Measurements from ENCODE around the genes ZNF285, IGSF23 and BLOC1S3.

DNA sequence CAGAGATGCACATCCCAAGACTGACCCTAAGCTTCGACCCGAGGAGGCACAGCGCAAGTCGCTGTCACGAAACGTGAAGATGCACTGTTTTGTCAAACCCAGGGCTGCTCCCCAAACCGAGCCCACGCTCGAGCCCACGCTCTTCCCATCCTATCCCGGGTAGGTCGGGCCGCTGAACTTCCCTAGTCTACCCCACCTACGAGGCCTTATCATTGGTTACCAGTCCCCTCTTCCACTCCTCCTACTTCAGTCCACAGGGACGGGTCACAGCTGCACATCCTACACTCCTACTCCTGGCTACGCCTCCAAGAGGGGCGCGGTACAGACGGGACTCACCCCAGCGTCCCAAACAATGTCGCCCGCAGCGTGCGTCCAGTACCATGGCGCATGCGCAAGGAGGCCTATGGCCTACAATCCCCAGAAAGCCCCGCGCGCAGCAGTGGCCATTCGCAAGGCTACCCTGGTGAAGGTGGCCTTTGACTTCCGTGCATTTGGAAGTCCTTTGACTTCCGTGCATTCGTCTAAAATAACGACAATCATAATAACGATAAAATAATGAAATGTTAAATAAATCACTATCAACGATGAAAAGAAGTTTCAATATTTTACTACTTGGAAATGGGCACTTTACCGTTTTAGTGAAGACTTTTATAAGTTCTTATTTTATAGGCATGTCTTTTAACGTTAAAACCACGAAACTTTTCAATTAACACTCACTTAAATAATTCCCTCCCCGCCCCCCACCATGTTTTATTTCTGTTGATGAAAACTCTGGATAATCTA, at the start of gene ZNF285:
Gene ZNF285, minus strand, starts transcription at position 377 of the 783 bp plus-strand sequence.
- PRO-cap: no peak

DNA sequence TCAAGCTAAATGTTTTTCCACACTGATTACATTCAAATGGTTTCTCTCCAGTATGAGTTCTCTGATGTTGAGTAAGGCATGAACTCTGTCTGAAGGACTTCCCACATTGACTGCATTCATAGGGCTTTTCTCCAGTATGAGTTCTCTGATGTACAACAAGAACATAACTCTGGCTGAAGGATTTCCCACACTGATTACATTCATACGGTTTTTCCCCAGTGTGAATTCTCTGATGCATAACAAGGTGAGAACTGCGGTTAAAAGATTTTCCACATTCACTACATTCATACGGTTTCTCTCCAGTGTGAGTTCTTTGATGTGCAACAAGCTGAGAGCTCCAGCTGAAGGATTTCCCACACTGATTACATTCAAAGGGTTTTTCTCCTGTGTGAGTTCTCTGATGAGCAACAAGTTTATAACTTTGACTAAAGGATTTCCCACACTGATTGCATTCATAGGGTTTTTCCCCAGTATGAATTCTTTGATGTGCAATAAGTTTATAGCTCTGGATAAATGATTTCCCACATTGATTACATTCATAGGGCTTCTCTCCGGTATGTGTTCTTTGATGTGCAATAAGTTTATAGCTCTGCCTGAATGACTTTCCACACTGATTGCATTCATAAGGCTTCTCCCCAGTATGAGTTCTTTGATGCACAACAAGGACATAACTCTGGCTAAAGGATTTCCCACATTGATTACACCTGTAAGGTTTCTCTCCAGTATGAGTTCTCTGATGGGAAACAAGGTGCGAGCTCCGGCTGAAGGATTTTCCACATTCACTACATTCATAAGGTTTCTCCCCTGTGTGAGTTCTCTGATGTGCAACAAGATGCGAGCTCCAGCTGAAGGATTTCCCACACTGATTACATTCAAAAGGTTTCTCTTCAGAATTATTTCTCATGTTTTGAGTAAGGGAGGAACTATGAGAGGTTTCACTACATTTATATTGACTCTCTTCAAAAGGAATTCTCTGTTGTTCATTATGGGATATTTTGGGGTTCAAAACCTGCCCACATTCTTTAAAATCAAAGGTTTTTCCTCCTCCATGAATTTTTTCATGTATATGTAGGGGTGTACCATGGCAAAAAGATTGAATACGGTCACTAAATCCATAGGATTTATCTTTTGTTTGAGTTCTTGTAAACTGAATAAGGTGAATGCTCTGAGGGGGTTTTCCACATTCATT, 23.4 kb downstream of the ZNF180 start:
- PRO-cap: no peak

DNA sequence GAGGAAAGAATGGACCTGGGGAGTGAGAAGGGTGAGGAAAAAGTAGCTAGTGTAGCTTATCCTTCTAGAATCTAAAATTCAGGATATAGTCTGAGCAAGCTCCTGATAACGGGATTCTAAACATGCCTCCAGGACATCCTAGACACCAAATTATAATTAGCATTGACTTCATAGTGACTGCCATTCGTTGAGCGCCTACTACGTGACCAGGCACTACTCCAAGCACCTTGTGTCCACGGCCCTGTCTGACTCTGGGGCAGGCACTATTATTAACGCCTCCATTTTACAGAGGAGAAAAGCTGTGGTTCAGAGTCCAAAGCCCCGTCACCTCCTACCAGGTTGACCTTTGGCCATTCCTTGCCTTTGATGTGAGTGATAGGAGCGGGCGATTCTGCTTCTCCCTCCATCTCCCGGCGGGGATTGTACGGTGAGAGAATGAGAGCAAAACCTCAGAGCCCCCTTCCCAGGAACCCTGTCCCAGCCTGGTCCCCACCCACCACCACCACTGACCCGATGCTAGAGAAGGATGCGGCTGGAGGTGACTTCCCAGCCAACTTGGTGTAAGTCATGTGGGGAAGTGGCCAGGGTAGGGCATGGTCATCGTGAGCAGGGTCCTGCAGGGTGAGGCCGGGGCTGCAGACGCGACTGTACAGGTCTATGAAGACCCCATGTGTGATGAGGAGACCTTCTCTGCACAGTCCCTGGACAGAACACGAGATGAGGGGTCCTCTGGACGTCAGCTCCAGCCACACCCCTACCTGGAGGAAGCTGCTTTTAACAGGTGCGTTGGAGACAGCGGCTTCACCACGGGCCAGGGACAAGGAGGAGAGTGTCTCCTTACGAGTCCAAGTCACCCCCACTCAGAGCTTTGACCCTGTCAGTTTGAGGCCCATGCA, at the start of gene IGSF23:
Gene IGSF23, plus strand, starts transcription at position 353 of the 896 bp plus-strand sequence.
- PRO-cap: bidirectional peak, plus-strand start at position 406 of the sequence, minus-strand start at position 253 of the sequence

DNA sequence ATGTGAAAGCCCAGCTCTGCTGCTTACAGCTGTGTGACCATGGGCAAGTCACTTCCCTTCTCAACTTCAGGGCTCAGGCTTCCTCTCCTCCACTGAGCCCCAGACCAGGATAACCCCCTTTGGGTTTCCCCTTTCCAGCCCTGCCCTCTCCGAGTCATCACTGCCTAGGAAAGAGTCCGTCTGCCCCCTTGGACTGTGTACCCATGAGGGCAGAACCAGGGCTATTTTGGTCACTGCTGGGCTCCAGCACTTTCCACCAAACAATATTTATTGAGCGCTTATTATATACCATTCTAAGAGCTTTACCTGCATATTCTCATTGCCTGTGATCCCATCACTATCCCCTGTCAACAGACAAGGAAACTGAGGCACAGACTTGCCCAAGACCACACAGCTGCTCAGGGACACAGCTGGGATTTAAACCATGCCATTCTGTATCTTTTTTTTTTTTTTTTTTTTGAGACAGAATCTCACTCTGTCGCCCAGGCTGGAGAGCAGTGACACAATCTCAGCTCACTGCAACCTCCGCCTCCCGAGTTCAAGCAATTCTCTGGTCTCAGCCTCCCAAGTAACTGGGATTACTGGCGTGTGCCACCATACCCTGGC, 5.4 kb downstream of the PVR start:
- PRO-cap: no peak

DNA sequence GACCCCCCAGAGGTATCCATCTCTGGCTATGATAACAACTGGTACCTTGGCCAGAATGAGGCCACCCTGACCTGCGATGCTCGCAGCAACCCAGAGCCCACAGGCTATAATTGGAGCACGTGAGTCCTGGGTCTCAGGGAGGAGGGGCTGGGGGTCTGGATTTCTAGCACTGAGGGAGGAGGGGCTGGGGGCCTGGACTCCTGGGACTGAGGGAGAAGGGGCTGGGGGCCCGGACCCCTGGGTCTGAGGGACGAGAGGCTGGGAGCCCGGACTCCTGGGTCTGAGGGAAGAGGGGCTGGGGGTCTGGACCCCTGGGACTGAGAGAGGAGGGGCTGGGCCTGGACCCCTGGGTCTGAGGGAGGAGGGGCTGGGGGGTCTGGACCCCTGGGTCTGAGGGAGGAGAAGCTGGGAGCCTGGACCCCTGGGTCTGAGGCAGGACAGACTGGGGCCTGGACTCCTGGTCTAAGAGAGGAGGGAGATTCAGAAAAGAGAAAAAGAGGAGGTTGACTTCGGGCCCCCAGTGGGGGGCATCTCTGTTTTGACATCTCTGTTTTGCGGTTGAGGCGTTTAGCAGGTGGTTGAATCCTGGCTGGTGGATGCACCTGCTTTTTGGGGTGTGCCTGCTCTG, 10.3 kb downstream of the PVR start:
- PRO-cap: no peak

DNA sequence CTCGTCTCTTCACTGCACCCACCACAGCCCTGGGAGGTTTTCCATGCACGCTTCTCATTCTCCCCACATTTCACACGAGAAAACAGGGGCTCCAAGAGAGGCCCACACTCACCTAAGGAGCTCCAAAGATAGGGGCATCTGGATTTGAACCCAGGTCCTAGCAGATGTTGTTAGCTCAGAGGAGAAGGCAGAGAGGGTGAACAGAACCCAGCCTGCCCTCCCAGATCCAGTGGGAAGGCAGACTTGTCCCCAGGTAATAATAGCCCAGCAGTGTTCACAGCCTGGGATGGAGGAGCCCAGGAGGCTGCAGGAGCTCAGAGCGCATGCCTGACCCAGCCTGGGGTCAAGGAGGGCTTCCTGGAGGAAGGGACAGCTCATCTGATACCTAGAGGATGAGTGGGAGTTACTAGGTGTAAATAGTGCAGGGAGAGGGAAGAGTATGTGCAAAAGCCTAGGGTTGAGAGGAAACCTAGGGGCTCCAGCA, 23.7 kb downstream of the CEACAM16 start:
- PRO-cap: no peak

GRCh38 chr19:44747303-44747630, 1.2 kb upstream of the BCL3 start:
- PRO-cap: no peak

DNA sequence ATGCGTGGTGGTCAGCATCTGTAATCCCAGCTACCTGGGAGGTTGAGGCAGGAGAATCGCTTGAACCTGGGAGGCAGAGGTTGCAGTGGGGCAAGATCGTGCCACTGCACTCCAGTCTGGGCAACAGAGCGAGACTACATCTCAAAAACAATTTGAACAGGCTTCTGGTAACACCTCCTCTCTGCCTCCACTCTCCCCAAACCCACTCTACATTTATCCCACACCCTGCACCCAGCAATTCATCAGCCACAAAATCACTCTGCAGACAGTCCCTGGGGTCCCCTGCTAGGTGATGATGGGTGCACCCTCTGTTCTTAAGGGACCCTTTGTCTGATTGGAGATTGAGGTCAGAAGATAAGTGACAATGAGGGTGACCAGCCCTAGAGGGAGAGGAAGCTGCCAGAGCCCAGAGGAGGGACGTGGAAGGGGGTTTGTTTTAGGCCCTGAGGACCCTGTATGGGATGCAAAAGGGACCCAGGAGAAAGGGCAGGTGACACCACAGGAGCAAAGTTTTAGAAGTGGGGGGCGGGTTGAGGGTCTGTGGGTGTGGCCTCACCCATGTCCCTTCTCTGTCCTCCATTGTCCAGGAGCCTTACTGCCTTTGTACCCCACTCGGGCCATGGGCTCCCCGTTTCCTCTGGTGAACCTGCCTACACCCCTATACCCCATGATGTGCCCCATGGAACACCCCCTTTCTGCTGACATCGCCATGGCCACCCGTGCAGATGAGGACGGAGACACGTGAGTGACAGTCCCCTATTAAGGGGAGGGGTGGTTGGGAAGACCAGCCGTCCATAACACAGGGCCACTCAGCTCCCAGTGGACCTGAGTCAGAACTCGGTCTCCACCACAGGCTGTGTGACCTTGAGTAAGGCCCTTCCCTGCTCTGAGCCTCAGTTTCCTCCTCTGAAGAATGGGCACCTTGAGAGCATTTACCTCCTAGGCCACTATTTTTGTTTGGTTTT, 2.4 kb downstream of the BCL3 start:
- PRO-cap: no peak

DNA sequence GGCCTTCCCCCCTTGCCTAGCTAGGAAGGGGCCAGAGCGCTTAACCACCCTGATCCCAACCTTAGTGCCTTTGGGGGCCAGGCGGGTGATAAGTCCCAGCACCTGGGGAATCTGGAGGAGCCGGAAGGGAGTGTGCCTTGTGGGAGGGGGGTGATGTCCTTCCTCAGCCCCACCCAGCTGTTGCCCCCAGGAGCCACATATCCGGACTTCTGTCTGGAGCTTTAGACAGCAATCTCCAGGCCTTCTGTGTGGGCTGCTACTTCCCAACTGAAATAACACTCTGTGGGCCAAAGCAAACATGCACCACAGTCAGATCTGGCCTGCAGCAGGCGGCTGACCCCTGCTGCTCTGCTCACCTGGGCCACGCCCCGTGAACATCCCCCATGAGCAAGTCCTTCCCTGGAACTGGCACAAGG, 10.5 kb downstream of the NECTIN2 start:
- PRO-cap: no peak

- PRO-cap: no peak
Observed at GRCh38 chr19:44939693-44940257, 2.3 kb upstream of the APOC4 start.

GRCh38 chr19:44955478-44956021, 370 bp downstream of the CLPTM1 start:
- PRO-cap: no peak

- PRO-cap: no peak
Observed at GRCh38 chr19:44959104-44959413, 3.9 kb downstream of the CLPTM1 start.

DNA sequence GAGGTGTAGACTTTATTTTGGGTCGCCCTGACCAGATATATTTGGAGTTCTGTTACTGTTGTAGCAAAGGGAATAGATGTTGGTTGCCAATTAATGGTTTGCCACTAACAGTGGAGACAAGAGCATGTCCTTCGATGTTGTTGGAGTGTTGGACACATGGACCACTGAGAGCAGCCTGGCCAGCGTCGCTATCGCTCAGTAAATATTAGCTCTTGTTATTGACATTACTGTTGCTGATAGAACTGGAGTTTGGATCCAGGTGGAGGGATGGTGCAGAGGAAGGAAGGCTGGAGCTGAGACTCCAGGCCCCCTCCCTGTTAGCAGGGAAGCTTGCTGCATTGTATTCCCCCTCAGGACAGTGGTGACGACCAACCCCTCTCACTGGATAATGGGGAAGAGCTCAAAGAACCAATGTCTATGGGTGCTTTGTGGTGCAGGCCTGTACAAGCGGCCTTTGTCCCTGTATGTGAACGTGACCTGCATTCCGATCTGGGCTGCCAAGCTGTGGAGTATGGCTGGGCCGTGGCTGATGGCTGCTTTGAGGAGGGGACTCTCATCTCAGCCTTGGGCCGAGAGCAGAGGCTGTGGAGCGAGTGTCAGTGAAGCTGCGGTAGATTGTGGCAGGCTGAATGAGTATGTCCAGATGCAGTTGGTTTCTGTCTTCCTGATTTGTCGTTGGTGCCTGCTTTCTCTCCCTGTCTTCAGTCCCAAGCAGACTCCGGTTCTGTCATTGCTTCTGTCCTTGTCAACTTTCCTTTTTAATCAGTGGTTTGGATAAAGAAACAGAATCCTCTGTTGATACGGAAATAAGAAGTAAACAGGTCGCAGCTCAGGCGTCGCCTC, 7.0 kb downstream of the CLASRP start:
- PRO-cap: no peak

DNA sequence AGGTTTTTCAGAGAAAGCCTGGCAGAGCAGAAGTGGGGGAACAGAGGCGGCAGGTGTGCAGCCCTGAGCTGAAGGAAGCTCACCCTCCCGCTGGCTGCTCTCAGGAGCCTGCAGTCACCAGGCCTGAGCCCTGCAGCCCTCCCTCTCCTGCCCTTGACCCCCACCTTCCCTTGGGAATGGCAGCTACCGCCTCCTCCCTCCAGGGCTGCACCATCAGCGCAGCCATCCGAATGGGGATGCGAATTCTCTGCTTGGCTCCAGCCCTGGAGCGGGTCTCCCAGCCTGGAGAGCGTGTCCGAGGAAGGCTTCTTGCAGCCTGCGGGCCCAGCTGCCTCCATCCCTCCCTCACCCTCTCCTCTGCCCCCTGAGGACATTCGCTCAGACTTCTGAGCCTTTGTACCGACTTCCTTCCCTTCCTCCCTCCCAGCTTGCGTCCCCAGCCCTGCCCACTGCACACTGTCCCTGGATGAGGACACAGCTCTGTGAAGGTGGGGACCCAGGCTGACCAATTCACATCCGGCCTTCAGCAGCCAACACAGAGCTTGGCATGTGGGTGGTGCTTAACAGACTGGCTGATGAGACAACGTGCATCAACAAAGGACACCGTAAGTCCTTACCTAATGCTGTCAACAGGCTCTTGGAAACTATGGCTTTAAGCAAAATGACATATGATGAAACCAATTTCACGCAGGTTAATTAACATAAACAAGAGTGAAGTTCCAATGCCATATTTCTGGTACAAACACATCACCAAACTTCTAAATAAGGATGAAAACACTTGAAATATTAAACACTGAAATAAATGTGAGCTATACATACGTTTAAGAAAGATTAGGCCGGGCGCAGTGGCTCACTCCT, 6.1 kb upstream of the NKPD1 start:
- PRO-cap: no peak

GRCh38 chr19:45178700-45179156, at the start of gene BLOC1S3:
Gene BLOC1S3, plus strand, starts transcription at chr19:45178784.
- PRO-cap: unidirectional peak, plus-strand start at chr19:45178784

DNA sequence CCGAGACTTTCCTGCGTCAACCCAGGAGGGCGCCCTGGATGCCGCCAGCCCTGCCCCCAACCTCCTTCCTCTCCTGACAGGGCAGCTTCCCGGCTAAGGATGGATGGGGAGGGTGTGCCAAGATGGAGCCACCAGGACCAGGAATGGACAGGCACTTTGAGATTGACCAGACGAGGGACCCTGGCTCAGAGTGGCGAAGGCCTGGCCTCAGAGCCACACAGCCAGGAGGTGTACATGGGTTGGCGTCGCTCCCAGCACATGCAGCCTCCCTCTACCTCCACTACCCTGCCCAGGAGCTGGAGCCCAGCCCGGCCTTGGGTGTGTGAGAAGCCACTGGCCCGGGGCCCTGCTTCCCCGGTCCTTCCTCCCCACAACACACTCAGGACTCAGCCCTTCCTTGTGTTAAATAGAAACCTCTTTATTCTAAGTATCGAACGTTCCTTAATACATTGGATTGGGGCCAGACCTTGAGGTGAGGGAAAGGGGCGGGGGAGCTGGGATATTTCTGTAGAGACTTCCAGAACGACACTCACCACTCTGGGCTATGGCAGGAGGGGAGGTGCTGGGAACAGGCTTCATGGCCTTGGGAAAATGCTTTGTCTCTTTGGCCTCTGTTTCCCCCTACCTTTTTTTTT, 33.1 kb downstream of the EXOC3L2 start:
- PRO-cap: no peak

DNA sequence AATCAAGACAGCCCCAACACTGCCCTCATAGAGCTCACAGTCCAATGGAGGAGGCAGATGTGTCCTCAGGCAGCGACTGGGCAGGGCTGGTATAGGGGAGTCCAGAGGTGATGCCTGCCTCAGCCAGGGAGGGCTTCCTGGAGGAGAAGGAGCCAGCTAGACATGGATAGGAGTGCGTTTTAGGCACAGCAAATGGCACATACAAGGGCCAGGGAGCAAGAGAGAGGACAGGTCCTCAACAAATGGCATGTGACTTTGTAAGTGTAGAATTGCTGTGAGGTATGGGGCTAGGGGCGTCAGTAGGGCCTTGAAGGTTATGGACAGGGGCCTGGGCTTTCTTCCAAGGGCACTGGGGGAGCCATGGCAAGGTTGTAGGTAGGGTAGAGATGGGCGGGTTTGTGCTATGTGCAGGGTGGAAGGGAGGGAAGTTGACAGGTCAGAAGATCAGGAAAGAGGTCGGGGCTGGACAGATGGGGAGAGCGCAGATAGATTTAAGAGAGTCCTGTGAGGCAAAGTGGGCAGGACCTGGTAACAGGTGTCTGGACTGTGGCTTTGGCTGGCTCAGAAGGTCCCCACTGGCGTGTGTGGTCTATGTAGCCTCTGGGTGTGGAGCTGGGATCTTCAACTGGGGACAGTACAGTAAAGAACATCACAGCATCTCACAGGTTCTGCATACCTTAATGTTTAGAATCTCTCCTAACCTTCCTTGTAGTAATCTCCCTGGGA, 17.9 kb downstream of the CKM start:
- PRO-cap: no peak

- PRO-cap: bidirectional peak, plus-strand start at chr19:45406138, minus-strand start at chr19:45406081
Observed at GRCh38 chr19:45405942-45406220, 563 bp upstream of the POLR1G start.

DNA sequence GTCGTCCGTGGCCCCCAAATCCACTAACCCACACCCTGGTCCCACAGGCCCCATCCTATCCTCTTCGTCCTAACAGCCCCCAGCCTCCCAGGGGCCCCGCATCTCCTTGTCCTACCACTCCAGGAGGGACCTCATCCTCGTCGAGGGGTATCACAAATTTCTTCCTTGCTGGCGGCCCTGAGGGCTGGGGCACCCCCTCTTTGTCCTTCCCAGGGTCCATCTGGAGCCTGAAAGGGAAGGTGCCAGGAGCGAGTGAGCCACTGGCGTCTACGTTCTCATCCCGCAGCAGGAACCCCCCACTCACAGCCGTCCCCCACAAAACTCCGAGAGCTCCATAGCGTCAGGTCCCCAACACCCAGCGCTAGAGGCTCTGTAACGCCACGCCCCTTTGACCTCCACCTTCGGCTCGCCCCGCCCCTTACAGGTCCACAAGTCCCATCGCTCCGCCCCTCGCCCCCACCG, 531 bp downstream of the ERCC1 start:
- PRO-cap: bidirectional peak, plus-strand start outside the sequence, minus-strand start at position 363 of the sequence

DNA sequence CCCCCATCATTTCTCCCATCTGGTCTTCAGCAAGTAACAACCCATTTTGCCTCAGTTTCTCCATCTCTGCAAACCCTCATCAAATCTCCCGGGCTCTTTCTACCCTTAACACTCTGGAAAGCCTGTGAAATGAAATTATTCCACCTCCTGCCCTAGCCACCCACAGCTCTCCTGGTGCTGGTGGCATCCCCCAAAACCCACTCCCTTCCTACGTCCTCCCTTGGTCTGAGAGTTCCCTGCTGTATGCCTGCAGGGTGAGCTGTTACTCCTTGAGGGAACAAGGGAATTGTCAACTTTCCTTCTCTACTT, 3.7 kb downstream of the FOSB start:
- PRO-cap: no peak

Data from jejunum (tissue), 1 donor.